Helper T cell (primary cell): ENCODE results near the genes UGT2B28, UGT2A1, SULT1B1, CSN1S1, CSN2, HTN3 and ODAM.

GRCh38 chr4:68718550-68719285, 48.3 kb upstream of the UGT2B15 start:
- PRO-cap, 2 experiments: no peak in any of the 2 experiments

GRCh38 chr4:68951972-68952376, 370 bp upstream of the UGT2A3 start:
- PRO-cap, 2 experiments: no peak in any of the 2 experiments

DNA sequence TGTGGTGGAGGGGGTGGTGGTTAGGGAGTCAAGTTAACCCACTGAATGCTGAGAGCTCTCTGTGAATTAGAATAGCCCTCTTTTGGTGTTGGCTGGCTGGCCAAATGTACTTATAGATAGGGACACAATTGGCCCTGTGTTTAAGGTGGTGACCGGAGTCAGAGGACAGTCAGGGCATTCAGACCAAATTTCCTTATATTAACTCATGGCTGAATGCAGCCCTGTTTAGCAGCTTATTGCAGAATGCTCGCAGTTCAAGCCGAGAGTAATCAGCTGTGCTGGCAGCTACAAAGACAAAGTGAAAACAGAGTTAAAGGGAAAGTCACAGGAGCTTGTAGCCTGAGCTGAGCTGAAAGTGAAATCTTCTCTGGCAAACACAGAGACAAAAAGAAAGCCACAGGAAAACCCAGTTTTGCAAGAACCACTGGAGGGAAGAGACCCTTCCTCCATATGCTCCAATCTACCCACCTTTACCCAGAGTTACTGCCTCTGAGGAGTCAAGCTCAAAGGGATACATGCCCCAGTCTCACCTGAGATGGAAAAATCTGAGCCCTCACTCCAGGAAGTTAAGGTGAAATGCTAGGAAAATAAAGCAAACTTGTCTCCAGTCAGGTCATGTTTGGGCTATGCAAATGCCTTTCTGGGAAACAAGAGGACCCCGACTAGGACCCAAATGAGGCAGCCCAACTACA, 38.3 kb upstream of the UGT2B7 start:
- PRO-cap, 2 experiments: no peak in any of the 2 experiments

- PRO-cap, 2 experiments: no peak in any of the 2 experiments
Observed at GRCh38 chr4:69098445-69099118, 2.3 kb downstream of the UGT2B7 start.

DNA sequence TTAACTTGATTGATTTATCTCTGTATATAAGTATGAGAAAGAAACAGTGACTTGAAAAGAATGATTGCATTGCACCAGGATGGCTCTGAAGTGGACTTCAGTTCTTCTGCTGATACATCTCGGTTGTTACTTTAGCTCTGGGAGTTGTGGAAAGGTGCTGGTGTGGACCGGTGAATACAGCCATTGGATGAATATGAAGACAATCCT, at the start of gene UGT2B28:
Gene UGT2B28, plus strand, starts transcription at position 54 of the 207 bp plus-strand sequence.
- PRO-cap, 2 experiments: no peak in any of the 2 experiments

DNA sequence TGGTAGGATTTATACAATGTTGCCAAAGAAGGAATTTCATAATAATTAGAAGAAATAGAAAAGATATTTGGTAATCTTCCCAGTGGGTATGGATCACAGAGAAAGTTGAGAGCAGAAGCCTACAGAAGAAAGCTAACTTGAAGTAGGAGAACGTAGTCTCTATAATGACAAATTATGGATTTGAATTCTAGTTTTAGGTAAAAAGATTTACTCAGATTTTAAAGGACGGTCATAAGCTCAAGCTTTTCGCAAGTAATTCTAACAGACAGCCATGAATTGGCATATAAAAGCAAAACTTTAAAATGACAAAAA, 23.2 kb upstream of the UGT2B4 start:
- PRO-cap, 2 experiments: no peak in any of the 2 experiments

GRCh38 chr4:69546140-69546491, 50.4 kb upstream of the UGT2B4 start:
- PRO-cap, 2 experiments: no peak in any of the 2 experiments

GRCh38 chr4:69653069-69653405, at the start of gene UGT2A1:
UGT2A1 (minus strand) TSS chr4:69653247.
- PRO-cap, 2 experiments: no peak in any of the 2 experiments

- PRO-cap, 2 experiments: peak in 2 of 2 experiments; most common plus-strand start chr4:69760830 (in 2); most common minus-strand start chr4:69760542 (in 1)
Observed at GRCh38 chr4:69760358-69760884, at the start of gene SULT1B1. SULT1B1 (minus strand) TSS chr4:69760620.

DNA sequence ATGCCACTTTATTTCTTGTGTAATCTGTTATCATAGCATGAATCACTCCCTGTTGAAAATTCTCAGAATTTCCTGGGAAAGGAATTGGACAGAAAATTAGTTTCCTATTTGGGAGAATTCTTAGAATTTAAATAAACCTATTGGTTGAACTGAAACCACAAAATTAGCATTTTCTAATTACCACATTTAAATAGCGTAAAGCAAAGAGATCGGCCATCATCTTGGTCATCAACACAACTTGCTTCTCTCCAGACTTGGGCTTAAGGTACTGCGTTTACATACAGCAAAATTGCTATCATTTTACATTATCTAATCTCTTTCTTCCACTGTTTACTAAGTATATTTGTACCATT, at the start of gene CSN1S1:
Gene CSN1S1, plus strand, starts transcription at position 216 of the 353 bp plus-strand sequence.
- PRO-cap, 2 experiments: no peak in any of the 2 experiments

- PRO-cap, 2 experiments: no peak in any of the 2 experiments
Observed at GRCh38 chr4:69965576-69965899, at the start of gene CSN2. CSN2 (minus strand) TSS chr4:69965728.

DNA sequence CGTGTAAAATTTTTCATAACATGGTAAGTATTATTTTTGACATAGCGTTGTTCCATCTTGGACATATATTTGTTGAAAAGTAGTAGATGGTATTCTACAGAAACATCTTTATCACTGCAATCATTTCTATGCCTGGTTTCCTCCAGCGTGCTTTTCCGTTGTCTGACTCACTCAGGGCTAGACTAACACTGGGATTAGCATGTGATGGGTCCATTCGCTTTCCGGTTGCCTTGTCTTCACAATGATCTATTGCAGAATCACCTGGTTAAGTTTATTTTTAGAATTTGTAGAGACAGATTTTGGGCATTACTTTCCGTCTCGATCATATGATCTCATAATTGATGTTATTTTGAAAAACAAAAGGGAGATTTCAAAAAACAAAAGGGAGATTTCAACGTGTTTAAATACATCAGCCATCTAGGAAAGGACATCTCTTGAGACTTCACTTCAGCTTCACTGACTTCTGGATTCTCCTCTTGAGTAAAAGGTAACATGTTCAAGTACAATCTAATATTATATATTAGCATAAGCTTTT, at the start of gene HTN3:
Gene HTN3, plus strand, starts transcription at position 430 of the 535 bp plus-strand sequence.
- PRO-cap, 2 experiments: no peak in any of the 2 experiments

DNA sequence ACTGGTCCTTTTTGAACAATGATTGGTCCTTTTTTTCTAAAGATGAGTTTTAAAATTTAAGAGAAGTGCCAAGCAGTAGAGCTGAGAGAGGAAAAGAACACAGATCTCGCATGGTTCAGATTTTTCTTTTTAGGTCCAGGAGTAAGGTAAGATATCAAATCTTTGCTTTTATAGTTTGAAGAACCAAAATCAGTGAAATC, at the start of gene ODAM:
Gene ODAM, plus strand, starts transcription at position 78 of the 200 bp plus-strand sequence.
- PRO-cap, 2 experiments: no peak in any of the 2 experiments

- PRO-cap, 2 experiments: no peak in any of the 2 experiments
Observed at GRCh38 chr4:70714062-70714475, 7.7 kb upstream of the RUFY3 start.

DNA sequence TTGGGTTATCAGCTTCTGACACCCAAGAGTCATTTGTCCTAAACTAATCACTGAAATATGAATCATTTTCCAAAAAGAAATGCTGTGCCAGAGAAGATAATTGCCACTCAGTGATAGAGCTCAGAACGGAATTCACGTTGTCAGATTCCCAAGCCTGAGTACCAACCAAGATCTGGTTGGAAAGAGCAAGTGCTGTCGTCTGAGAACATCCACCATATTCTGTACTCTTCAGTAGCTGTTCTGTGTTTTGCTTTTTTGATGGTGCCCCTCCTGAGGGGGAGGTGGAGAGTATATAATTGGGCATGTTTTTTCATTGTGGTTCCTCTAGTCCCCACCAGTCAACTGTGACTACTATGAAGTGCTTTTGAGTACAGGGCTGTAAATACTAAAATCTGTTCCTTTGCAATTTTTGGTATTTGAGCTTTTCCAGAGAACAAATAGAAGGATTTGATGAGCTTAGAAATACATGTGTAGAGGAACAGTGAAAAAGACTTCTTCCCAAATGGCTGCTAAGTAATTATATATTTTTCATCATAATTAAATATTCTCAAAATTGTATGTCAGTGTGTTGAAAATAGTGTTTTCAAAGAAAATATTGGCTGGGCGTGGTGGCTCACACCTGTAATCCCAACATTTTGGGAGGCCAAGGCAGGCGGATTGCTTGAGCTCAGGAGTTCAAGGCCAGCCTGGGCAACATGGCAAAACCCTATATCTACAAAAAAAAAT, 13.4 kb downstream of the RUFY3 start:
- PRO-cap, 2 experiments: peak in 2 of 2 experiments; most common minus-strand start position 221 of the sequence (in 1)

DNA sequence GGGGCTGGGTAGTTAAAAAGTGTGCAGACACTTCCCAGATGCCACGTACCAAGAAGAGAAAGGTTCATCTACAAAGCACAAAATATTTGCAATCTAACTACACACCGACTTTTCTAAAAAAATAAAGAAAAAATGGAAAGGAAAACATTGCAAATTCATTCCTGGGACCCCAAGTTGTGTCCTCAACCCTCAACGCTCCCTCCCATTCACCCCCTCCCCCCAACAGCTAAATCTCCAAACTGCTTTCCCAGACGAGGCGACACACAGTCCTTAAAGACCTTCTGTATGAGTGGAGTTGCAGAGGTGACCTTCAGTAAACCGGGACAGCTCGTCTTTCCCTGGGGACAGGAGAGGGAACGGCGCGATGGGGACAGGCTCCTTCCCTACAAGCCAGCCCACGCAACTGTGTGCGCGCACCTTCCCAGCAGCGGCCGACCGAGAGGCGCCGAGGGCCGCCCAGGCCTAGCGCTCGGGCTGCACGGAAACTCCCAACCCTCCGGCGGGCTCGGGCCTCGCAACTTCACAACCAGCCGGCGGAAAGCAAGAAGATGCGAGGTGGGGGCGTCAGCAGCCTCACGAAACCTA, 1.0 kb downstream of the GRSF1 start:
- PRO-cap, 2 experiments: peak in 2 of 2 experiments; most common plus-strand start position 523 of the sequence (in 2); most common minus-strand start position 407 of the sequence (in 2)

DNA sequence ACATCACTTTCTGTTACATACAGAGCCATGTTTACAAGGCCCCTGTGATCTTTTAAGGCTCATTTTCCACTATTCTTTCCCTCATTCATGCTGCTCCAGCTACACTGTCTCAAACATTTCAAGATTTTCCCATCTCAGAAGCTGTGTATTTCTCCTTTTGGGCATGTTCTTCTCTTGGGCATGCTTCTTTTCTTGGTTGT, 45.8 kb upstream of the SLC4A4 start:
- PRO-cap, 2 experiments: no peak in any of the 2 experiments

DNA sequence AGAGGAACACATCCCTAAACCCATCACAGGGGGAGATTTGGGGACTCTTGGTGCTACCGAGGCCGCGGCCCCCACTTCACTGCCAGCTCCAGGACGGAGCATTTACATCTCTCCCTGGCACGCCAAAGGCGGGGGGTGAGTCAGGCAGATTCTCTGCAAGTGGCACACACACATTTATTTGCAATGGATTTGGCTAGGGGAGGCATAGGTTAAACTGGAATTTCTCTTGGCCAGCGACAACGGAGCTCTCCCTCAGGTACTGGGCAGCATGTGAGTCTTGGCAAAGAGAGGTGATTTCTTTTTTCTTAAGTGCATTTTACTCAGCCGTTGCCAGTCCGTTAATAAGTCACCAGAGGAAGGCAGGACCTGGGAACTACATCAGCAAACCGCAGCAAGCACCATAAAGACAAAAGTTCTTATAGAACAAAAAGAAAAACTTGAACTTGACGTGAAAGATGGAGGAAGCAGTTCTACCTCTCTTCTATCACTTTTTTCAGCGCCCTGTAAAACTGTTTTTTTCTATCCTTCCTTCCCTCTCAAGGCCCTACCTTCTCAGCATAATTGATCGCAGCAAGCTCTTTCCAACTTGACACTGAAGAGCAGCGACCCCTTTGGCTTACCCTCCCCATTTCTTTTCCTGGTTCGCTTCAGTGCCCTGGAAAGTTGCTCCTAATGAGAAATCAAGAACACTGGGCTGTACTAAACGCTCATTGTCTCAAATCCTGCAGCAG, 908 bp downstream of the SLC4A4 start:
- PRO-cap, 2 experiments: no peak in any of the 2 experiments

- PRO-cap, 2 experiments: no peak in any of the 2 experiments
Observed at GRCh38 chr4:71255023-71255503, 68.0 kb downstream of the SLC4A4 start.

DNA sequence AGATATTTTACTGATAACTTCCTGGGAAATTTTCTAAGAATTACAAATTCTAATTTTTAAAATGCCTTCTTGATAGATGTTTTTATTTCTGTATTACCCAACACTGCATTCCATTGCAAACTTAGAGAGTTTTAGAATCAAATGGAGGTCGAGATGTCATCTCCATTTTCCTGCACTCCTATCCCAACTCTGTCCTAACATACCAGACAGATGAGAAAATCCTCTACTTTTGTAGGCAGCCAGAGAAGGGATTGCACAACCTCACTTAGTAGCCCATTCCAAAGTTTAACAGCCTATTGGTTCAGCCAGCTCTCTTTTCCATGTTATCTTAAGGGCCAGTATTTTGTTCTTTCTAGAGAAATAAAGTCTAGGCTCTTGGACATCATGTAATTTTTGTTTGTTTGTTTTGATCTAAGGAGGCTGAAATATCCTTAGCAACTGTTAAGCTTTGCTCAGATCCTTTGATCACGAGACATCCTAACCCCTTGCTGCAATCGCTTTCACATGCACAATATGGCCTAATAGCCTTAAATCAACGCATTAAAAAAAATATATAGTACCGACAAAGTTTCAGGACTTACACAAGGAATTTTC, 173.0 kb downstream of the COX18 start:
- PRO-cap, 2 experiments: no peak in any of the 2 experiments